A375 (cell line): ENCODE results near the genes LRRC27, PWWP2B and NKX6-2.

DNA sequence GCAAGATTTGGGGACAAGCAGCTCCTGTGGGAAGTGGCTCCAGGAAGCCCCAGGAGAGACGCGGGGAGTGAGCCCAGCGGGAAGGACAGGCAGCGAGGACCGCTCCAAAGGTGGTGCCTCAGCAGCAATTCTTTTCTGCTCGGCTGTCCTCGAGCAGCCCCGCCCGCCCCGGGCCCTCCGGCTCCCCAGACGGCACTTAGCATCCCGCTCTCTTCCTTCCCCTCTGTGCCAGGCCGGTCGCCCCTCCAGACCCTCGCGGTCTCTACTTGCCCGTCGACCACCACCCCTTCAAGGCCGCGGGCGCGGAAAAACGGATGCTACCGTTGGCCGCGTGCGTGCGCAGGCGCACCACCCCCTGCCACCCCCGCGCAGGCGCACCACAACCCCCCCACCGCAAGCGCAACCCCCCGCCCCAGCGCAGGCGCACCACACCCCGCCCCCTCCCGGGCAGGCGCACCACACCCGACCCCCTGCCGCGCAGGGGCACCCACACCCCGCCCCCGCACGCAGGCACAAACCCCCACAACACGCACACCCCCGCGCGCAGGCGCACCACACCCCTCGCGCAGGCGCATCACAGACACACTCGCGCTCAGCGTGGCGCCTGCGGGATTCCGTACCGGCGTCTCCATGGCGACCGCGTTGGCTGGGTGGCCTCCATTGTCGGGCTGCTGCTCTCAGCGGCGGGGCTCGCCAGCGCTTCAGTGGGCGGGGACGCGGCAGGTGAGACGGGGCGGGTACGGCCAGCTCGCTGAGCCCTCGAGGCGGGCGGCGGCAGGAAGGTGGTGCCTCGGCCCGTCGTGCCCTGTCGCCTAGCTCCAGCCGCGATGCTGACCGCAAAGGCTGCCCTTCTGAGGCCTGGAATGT is at the start of gene LRRC27:
TSS of gene LRRC27 (plus strand) at position 660 of the 867 bp plus-strand sequence.
- RAMPAGE, long total RNA = no peak

DNA sequence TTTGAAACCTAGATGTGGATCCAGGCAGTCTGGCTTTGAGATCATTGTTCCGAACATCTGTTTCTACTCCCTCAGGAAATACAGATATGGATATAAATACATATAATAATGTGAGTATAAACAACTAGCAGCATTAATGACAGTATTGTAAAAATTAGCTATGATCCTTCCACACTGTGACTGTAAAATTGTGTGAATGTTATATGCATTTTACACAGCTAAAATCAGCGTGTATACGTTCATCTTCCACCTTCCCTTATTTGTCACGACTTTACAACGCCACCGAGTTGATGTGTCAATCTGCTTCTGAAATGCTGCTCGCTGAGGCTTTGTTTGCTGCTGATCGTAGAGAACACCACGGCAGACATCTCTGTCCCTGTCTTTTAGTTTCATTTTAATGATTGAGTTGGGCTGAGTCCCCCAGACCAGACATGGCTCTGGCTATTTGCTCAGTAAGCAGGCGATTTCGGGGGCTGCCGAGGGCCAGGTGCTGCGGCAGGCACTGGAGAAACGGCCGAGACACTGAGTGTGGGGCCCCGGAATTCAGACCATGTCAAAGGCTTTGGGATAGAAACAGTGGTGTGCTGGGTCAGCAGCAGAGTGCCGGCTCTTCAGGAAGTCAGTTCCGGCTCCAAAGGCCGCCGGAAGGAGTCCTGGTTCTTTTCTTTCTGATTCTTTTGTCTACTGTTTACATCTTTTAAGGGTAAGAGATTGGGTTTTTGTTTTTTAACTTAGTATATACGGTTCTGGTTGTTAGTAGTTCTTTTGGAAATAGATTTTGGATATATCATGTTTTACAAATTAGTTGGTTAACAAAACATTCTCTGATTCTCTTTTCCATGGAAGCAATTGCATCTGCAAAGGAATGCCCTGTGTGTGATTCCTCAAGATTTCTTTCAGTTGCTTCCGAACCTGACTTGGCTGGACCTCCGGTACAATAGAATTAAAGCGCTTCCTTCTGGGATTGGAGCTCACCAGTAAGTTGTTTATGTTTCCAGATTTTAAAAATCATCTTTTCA is 5.0 kb downstream of the LRRC27 start:
- RAMPAGE, long total RNA = no peak

GRCh38 chr10:132396900-132397974 is at the start of gene PWWP2B:
PWWP2B (plus strand) TSS chr10:132397200.
- RAMPAGE, long total RNA = no peak

DNA sequence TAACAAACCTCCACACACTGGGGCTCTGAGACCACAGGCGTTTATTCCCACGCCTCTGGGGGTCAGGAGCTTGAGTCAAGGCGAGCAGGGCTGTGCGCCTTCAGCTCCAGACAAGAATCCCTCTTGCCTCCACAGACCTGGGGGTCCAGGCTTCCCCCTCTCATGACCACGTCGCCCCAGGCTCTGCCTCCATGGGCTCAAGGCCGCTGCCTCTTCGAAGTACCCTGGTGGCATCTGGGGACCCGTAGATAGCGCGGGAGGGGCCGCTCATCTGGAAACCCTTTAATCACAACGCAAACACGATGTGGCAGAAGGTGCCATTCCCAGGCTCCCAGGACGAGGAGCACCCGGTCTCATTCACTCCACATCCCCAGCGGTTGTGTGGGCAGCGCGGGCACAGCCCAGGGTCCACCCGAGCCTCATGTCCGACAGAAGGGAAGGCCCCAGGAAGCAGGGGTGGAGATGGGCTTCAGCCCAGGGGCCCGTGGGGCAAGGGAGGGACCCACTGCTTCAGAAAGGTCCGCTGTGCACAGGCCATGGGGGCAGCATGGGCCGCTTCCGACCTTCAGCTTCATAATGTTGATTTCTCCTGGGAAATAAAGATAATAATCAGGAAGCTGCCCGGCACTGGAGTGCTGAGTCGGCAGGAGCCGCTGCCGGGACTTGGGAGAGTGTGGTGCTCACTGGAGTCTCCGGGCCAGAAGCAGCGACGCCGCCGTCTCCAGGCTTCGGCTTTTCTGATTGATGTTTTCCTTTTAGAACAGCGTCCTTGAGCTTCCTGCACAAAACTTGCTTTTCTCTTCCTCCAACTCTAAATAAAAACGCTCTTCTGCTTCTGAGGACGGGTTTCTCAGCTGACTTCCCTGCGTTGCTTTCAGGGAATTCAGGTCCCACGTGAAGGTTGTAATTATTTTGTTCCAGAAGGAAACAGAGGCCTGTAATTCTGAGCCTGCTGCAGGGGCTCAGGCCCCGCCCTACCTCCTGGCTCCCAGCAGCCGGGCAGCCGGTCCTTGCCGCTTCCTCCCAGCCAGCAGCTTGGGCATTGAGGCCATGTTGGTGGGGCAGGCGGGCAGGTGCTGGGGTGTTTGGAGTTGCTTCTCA is 14.4 kb downstream of the PWWP2B start:
- RAMPAGE, long total RNA = no peak

- RAMPAGE, long total RNA = no peak
Observed at GRCh38 chr10:132413454-132414180, 16.6 kb downstream of the PWWP2B start.

DNA sequence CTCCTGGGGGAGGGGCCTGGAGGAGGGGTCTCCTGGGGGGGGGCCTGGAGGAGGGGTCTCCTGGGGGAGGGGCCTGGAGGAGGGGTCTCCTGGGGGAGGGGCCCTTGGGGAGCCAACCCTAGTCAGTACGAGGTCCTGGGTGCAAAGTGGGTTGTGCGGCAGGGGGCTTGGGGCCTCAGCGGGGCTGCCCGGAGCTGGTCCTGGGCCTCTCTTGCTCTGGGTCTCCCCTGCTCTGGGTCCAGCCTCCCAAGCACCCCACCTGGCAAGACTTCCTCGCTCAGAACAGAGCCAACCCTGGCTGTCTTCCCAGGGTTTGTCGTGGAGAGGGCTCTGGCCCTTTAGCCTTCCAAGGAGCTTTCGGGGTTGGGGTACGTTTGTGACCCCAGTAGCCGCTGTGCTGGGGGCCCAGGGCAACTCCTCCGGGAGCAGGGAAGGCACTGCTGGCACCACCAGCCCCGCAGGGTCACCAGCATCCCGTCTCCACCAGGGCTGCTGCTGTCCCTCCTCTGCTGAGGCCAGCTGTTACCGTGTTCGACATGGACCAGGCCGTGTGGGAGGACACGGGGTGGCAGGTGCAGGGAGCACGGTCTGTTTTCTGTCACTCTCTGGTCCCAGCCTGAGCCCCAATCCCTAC is 22.7 kb downstream of the PWWP2B start:
- RAMPAGE, long total RNA = no peak

GRCh38 chr10:132434156-132434804 is 37.3 kb downstream of the PWWP2B start:
- RAMPAGE, long total RNA = no peak

GRCh38 chr10:132538455-132539391 is 1.1 kb downstream of the INPP5A start:
- RAMPAGE, long total RNA = no peak

DNA sequence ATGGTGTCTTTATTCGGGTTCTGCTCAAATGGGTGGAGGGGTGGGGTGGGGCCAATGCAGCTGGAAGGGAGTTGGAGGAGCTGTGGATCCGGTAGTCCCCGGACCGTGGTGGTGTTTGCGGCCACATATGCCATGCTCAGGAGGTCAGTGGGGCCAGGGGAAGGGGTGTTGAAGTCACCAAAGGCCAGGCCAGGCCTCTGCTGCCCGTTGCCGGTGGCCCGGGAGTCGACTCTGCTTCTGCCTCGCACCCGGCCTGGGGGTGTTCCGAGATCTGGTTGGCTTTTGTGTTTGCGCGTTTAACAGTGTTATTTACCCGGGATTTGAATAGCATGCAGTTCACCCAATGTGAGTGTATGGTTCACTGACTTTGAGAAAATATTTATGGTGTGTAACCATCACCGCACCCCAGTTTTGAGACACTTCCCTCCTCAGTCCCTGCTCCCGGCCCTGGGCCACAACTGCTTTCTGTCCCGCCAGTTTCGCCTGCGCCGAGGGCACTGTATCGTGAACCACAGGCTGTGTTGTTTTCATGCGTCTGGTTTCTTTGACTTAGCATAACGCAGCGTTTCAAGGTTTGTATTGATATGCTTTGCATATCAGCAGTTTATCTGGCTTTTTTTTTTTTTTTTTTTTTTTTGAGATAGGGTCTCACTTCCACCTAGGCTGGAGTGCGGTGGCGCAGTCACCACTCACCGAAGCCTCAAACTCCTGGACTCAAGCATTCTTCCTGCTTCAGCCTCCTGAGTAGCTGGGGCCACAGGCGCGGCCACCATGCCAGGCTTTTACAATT is 10.8 kb downstream of the INPP5A start:
- RAMPAGE, long total RNA = no peak

GRCh38 chr10:132585649-132586136 is 48.1 kb downstream of the INPP5A start:
- RAMPAGE, long total RNA = no peak

DNA sequence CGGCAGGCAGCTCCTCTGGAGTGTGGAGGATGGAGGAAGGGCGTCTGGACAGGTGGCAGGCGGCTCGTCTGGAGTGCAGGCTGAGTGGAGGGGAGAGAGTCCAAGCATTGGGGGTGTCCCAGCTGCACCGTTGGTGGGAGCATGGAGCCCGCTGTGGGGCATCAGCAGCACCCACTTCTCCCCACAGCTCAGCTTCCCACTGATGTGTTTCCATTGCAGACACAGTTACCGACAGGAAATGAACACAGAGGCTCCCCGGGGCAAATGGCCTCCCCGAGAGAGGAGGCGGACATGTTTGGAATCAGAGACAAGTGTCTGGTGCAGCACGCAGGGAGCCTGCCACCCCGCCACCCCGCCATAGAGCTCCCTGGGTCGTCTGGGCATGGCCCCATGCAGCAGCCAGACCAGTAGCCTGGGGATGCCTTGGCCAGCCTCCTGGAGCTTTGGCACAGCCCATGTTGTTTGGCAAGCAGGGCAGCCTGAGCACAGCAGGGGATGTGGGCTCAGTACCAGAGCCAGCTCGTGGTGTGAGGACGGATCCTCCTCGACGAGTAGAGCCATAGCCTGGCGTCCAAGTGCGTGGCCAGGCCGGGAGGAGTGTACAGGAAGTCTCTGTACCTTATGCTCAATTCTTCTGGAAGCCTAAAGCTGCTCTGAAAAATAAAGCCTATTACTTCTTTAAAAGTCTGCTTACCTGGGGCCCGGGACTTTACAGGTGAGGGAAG is 80.8 kb downstream of the NKX6-2 start:
- RAMPAGE, long total RNA = no peak

GRCh38 chr10:132785945-132786606 is at the start of gene NKX6-2:
NKX6-2 (minus strand) TSS chr10:132786147.
- RAMPAGE, long total RNA = no peak

DNA sequence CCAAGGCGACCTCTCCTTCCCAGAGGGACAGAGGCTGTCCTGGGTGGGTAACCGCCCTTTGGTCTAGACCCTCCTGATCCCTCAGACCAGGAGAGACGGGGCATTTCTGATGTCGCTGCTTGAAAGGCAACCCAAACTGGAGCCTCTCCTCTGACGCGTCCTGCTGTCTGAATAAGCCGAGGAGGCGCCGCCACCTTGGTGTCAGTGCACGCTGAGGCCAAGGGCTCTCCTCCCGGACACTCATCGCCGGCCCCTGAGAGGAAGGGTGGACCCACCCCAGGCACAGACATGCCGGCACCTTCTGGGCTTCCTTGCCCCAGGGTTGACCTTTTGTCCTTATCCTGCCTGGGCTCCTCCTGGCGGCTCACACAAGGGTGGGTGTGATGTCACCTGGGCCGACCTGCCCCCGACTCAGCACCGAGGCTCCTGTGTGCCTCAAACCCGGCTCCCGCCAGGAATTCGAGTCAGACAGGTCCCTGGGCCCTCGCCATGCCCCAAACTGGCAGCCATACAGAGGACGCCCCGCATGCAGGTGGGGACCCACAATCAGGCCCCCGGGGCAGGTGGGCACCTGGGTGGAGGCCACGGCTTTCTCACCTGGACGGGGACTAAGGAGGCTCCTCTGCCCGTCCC is 17.7 kb upstream of the CFAP46 start:
- RAMPAGE, long total RNA = no peak

- RAMPAGE, long total RNA = no peak
Observed at GRCh38 chr10:132964729-132965875, 22.7 kb upstream of the CFAP46 start.

GRCh38 chr10:133100658-133101609 is 13.2 kb downstream of the ADGRA1 start:
- RAMPAGE, long total RNA = no peak

DNA sequence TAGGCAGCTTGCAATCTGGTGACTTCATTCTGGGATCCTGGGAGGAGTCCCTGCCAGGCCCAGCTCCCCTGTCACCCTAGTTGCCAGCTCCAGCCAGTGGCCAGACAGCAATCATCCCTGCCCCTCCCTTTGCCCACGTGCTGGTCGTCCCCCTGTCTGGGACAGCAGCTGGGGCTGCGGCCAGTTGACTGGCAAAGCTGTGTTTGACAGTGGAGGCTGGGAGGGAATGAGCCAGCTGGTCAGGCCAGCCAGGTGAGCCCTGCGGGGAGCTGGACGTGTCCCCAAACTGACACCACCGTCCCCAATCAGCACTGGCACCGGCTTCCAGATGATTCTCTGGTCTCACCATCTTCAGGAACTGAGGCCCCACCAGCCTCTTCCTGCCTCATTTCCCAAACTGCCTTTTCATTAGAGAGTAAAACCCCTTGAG is 30.1 kb downstream of the ADGRA1 start:
- RAMPAGE, long total RNA = no peak

DNA sequence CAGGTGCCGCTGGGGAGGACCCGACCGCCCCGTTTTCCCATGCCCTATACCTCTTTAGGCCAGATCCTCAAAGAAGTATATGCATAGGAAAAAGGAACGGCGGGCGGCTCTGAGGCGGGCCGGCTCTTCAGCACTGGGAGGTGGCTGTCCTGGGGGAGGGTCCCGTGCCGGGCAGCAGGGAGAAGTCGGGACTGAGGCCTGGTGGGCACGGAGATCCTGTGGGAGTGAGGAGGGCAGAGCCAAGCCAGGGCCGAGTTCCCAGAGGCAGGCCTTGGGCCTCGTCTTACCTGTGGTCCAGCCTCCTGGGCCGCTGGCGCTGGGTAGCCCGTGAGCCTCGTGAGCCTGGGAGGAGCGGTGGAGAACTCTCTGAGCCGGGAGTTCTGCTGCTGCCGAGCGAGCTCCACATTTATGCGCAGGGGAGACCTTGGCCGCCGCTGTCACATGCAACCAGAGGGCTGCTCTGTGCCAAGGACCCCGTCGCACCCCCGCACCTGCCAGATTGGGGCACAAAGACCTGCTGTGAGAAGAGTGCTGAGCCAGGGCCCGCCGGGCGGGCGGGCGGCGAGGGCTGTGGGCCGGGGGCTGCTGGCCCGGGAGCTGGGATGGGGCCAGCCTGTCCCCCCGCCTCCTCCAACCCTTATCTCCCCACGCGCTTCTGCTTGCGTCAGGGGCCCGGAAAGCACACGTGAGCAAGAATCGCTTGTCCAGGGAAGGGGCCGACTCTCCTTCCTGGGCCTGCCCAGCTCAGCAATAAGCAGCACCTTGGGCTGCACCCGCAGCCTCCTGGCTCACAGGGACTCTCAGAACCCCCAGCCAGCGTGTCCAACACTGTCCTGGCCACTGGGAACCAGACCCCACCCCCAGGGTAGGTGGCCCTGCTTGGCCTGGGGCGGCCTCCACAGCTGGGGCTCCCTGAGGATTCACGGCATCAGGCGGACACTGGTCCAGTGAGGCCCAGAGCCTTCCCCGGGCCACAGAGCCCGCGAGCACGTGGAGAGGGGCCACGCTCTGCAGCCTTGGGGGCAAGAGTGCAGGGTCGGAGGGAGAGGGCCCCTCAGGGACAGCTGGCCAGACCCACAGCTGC is 10.2 kb downstream of the VENTX start:
- RAMPAGE, long total RNA = no peak

DNA sequence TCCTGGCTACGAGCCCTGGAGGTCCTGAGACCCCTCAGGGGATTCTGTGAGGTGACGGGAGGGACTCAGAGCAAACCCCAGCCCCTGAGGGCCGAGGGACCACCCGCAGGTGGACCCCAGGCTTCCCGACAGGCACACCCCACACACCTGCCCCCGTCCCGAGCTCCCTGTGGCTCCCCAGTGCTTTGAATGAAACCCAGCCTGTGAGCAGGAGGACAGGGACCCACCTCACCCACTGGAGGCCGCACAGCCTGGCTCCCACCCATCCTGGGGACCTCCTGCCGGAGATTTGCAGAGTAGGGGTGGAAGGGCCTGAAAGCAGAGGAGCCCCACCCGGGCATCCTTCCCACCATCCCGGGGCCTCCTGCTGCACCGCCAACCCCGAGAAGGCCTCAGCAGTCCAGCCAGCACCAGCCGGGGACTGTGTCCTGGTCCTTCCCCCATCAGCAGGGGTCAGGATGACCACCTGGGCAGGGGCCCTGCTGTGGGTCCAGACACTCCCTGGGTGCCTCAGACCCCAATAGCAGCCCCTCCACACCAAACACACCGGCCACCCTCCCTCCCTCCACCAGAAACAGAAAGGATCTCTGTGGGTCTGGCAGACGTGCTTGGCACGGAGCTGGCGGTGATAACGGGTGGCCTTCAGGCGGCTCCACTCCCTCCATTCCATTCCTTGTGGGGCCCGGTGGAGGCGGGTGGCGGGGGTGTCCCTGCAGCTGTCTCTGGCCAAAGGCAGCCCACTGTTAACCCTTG is 14.0 kb downstream of the VENTX start:
- RAMPAGE, long total RNA = no peak

DNA sequence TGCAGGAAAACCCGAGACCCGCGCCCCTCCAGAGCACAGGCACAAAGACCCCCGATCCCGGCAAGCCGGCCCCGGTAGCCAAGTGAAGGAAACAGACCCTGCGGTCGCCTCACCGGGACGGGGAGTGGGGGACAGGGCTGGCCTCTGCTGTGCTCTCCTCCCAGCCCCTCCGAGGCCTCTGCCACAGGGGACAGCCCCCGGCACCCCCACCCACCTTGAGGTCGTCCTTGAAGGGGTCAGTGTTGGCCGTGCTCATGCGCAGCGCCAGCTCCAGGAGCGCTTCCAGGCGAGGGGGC is 11.2 kb upstream of the ADAM8 start:
- RAMPAGE, long total RNA = no peak

GRCh38 chr10:133335342-133336188 is 1.1 kb downstream of the CALY start:
- RAMPAGE, long total RNA = no peak